ENCODE measurements around a stretch of chr5.

DNA sequence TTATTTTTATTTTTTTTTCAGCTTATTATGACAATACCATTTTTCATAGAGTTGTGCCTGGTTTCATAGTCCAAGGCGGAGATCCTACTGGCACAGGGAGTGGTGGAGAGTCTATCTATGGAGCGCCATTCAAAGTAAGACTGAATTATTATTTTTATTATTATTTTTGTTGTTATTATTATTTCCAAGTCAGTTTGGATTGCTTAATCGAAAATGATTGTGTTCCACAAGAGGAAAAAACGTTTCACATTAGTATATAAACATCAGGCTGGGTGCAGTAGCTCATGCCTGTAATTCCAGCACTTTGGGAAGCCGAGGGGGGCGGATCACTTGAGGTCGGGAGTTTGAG is 13.1 kb downstream of the CWC27 start:
- CAGE, long polyA plus RNA: no peak
- RRBS: no CpG with 5 or more reads among the region's 7 CpGs

GRCh38 chr5:64786337-64786724 is 17.6 kb downstream of the CWC27 start:
- CAGE, long polyA plus RNA: no peak
- RRBS: no CpG with 5 or more reads among the region's 3 CpGs

- CAGE, long polyA plus RNA: no peak
- RRBS: no CpG with 5 or more reads among the region's 6 CpGs
Measured at GRCh38 chr5:65062699-65063212, 294.0 kb downstream of the CWC27 start.

DNA sequence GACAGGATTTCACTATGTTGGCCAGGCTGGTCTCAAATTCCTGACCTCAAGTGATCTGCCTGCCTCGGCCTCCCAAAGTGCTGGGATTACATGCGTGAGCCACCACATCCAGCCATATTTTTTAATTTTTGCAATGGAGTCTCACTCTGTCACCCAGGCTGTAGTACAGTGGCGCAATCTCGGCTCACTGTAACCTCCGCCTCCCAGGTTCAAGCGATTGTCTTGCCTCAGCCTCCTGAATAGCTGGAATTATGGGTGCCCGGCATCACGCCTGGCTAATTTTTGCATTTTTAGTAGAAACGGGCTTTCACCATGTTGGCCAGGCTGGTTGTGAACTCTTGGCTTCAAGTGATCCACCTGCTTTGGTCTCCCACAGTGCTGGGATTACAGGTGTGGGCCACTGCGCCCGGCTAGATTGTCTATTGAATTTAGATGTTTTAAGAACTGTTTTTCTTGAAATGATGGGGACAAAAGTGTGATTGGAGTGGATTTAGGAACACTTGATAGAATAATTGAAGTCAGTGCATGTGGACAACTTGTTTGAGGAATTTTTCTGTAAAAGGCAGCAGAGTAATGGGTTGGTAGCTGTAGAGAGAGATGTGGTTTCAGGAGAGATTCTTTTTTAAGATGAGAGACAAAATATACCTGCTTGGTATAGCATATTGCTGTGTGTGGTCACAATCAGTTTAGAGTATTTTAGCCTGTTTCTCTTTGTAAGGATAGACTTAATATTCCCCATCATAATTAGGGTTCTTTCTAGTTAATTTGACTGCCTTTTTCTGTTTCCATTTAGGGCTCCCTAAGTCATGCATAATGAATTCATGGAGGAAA is 49.0 kb downstream of the ERBIN start:
- CAGE, long polyA plus RNA: no peak
- RRBS: no CpG with 5 or more reads among the region's 11 CpGs

DNA sequence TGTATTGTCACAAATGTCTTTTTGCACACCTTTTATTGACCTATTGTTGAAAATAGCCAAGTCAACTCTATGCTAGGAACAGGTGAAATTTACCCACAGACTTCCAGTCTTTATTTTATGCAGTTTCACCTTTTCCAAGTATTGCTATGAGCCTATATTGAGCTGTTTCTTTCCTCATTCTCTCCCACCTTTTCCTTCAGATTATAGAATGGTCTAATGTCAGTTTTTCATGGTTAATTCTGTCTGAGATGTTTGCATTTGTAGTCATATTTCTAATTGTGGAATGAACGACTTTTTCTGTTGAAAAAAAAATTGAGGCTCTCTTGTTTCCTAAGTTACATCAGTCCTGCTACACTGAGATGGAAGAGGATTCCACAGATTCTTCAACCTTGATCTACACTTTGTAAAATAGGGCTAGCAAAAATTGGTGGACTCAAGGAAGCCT is 51.7 kb downstream of the ERBIN start:
- CAGE, long polyA plus RNA: no peak
- RRBS: no CpG with 5 or more reads among the region's 1 CpG

DNA sequence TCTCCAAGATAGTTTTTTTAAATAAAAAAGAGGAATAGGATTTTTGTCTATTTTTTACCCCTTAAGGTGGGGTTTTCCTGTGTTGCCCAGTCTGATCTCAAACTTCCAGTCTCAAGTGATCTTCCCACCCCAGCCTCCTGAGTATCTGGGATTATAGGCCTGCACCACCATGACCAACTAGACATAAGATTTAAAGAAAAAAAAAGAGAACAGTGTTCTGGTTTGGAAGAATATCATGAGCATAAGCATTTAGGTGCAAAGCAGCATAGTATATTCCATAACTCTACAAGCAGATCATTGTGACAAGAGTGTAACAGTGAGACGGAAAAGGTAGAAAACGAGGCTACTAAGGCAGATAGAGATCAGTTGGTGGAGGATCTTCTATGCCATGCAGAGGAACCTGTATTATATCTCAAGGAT is 105.5 kb downstream of the ERBIN start:
- CAGE, long polyA plus RNA: no peak
- RRBS: no CpG with 5 or more reads among the region's 2 CpGs

- CAGE, long polyA plus RNA: no peak
- RRBS: no CpG with 5 or more reads among the region's 10 CpGs
Measured at GRCh38 chr5:66145051-66145461, 956 bp downstream of the SREK1 start.

DNA sequence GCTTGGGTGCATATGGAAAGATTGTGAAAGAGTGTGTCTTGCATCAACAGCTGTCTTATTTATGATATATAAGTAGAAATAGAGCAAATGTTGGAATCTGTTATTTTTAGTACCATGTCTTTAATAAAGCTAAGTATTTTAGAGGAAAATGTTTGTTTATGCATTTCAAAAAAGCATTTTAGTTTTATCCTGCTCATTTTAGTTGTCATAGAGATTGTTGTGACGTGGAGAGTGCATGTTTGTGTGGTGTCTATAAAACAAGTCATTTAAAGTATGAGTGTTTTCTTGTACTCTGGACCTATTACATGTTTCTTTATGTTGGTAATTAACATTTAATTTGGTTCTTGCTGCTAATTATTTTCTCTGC is 36.6 kb downstream of the SREK1 start:
- CAGE, long polyA plus RNA: no peak
- RRBS: no CpG with 5 or more reads among the region's 1 CpG

DNA sequence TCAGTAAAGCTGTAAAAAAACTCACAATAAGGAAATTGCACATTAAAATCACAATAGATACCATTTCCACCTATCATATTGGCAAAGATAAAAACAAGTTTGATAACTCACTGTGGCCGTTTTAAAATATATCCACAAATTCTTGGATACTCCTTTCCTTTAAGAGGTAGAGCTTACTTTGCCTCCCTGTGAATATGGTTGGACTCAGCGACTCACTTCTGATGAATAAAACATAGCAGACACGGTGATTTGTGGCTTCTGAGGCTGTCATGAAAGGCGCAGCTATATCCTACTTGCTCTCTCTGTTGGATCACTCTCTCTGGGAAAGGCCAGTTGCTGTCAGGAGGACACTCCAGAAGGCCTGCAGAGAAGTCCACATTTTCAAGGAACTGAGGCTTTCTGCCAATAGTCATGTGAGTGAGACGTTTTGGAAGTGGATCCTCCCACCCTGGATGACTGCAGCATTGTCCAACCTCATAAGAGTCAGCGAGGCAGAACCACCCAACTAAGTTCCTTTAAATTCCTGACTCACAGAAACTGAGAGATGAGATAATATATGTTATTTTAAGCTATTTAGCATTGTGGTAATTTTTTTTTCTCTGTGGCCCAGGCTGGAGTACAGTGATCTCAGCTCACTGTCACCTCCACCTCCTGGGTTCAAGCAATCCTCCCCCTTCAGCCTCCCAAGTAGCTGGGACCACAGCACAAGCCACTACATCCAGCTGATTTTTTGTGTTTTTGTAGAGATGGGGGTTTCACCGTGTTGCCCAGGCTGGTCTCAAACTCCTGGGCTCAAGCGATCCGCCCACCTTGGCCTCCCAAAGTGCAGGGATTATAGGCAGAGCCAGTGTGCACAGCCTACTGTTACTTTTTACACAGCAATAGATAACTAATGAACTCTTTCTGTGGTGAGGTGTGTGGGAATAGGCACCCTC is 155.9 kb upstream of the MAST4 start:
- CAGE, long polyA plus RNA: no peak
- RRBS: no CpG with 5 or more reads among the region's 9 CpGs

- CAGE, long polyA plus RNA: no peak
- RRBS: no CpG with 5 or more reads among the region's 2 CpGs
Measured at GRCh38 chr5:67063554-67063979, 133.0 kb downstream of the CD180 start.

- CAGE, long polyA plus RNA: no peak
- RRBS: no CpG with 5 or more reads among the region's 17 CpGs
Measured at GRCh38 chr5:67215588-67216573, 19.3 kb upstream of the CD180 start.

- CAGE, long polyA plus RNA: no peak
- RRBS: no CpG with 5 or more reads among the region's 5 CpGs
Measured at GRCh38 chr5:67605633-67606107, 409.1 kb upstream of the CD180 start.

- CAGE, long polyA plus RNA: no peak
- RRBS: 7% methylated on average over 11 of the region's 42 CpGs
Measured at GRCh38 chr5:68187267-68188305, 28.0 kb upstream of the PIK3R1 start.

DNA sequence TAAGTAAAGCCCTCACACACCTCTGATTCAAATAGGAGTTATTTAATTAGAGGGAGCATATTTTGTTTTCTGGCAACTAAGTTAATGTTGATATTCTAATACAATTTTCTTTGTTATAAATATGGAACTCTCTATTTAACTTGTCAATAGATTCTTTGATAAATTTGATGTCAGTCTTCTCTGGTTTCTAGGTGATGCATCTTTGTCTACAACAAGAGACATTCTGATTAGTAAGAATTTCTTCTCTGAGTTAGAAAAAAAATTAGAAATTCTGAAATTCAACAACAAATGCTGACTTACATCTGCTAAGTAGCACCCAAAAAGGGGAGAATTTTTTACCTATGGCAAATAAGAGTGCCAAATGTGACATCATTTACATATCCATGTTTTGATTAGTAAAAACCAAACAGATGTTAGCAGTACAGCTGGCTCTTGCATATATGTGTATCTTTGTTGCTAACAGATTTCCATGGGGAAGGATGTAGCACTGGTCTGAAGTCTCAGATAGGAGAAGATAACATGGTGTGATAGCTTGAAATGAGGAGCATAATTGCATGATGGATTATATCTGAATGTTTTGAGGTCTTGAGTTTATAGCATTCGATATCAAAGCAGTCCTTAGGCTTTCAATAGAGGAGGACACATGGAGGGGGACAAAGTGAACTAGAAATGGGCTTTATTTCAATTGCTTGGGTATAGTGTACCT is 17.4 kb downstream of the PIK3R1 start:
- CAGE, long polyA plus RNA: no peak
- RRBS: no CpG with 5 or more reads among the region's 1 CpG

- CAGE, long polyA plus RNA: no peak
- RRBS: no CpG with 5 or more reads among the region's 1 CpG
Measured at GRCh38 chr5:68241374-68242014, 25.9 kb downstream of the PIK3R1 start.

GRCh38 chr5:68263946-68264282 is 48.4 kb downstream of the PIK3R1 start:
- CAGE, long polyA plus RNA: no peak

DNA sequence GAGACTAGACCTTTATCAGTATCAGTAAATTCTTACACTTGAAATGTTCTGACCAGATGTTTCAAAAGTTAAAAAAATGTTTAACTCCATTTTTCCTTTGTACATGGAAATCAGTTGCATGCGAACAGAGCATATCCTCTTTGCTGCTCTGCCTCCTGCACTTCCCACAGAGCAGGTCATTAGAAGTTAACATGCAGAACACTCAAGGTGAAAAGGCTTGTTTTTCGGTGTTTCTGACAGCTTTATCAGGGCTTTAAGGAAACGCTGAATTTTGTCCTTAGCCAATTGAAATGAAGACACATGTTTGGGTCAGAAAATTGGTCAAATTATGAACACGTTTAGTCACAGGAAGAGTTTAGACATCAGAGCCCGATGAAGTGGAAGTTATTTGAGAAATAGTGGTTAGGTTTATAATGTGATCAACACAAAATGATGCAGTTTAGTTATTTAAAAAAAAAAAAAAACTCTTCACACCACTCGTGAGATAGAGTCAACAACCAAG is 59.6 kb downstream of the PIK3R1 start:
- CAGE, long polyA plus RNA: no peak
- RRBS: no CpG with 5 or more reads among the region's 6 CpGs

- CAGE, long polyA plus RNA: no peak
- RRBS: no CpG with 5 or more reads among the region's 6 CpGs
Measured at GRCh38 chr5:68289017-68289224, 73.4 kb downstream of the PIK3R1 start.

GRCh38 chr5:68297844-68298500 is 82.4 kb downstream of the PIK3R1 start:
- CAGE, long polyA plus RNA: no peak
- RRBS: no CpG with 5 or more reads among the region's 8 CpGs

DNA sequence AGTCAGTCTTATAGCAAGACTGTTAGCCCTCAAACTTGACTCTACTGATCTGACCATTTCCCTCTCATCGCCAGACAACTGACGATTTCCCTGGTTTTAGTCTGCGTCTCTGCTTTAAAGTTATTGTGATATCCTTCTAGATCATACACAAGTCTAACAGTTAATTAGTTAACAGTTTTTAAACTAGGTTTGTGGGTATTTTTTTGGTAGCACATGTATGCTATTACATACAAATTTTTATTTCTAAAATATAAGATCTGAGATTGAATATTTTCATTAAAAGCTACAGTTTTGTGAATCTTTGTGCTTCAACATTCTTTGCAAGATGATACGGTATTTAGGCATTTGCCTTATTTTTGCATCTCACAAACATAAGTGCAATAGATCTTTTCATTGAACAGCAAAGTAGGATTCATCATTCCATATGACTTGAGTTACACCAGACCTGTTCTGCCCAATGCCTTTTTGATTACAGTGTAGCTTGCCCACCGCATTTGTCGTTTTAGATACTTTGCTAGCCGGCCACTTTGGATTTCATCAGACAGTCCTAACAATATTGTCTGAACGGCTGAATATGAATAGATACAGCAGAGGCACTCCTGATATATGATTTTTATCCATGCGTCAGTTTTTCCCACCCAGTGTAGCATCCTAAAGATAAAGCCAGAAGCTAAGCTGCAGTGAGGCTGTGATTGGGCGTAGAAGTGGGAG is 84.4 kb downstream of the PIK3R1 start:
- CAGE, long polyA plus RNA: no peak
- RRBS: no CpG with 5 or more reads among the region's 10 CpGs

Measured in osteoblast (primary cell).